Foreskin keratinocyte (primary cell): ENCODE measurements around a stretch of chr9.

- RAMPAGE, total RNA = no peak
These were observed 255 bp downstream of the CLIC3 start for GRCh38 chr9:136996192-136996434.

GRCh38 chr9:137054573-137055629 lies 1.0 kb upstream of the ENTPD2 start:
- RAMPAGE, total RNA = no peak

GRCh38 chr9:137114892-137115496 lies 461 bp upstream of the DPP7 start:
- RAMPAGE, total RNA = no peak

GRCh38 chr9:137206144-137207195 lies 970 bp downstream of the NDOR1 start:
- RAMPAGE, total RNA = no peak

DNA sequence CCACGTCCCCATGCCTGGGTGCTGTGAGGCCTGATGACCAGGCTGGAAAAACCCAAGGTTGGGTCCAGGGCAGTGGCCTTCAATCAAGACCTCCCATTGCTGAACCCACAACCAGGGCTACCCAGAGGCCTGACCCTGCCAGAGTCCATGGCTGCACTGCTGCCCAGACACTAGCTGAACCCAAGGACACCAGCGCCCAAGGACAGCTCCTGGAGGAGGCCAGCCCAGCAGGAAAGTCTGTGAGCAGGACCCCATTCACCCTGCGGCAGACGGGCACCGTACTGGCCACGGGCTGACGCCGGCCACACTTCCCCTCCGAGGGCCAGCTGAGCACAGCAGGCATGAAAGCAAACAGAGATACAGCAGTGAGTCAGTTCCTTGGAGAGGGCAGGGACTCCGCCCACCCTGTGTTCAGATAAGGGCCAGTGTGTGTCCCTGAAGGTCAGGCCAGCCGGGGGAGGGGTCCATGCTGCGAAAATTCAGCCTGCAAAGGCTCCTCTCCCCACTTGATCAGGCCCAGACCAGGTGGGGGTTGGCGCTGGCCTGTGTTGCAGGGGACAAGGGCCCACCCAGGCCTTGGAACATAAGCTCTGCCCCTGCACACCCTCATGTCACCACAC lies 1.5 kb downstream of the ENSG00000284976 start:
- RAMPAGE, total RNA = no peak

DNA sequence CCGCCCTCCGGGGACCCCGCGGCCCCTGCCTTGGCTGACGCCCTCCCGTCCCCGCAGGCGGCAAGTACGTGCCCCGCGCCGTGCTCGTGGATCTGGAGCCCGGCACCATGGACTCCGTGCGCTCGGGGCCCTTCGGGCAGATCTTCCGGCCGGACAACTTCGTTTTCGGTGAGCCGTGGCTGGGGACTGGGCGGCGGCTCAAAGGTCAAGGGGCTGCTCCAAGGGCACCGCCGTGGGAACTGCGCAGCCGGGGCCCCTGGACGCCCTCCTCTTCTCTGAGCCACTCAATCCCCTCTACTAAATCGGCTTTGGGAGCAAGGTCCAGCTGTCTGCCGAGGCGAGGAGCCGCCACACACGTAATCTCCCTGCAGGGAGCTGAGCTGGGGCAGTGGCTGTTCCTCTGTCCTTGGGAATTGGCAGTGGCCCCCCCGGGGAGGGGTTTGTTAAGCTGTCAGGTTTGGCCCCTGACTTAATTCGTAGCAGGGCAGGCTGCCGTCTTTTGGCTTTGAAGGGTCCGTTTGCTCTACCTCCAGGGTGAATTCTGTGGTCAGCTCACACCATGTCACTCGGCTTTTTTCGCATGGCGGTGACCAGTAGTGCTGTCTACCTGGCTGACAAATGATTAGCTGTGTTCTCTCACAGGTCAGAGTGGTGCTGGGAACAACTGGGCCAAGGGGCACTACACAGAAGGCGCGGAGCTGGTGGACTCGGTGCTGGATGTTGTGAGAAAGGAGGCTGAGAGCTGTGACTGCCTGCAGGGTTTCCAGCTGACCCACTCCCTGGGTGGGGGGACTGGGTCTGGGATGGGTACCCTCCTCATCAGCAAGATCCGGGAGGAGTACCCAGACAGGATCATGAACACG lies 998 bp downstream of the TUBB4B start:
- RAMPAGE, total RNA = no peak

- RAMPAGE, total RNA = no peak
These were observed 7.4 kb downstream of the NRARP start for GRCh38 chr9:137294685-137295068.

DNA sequence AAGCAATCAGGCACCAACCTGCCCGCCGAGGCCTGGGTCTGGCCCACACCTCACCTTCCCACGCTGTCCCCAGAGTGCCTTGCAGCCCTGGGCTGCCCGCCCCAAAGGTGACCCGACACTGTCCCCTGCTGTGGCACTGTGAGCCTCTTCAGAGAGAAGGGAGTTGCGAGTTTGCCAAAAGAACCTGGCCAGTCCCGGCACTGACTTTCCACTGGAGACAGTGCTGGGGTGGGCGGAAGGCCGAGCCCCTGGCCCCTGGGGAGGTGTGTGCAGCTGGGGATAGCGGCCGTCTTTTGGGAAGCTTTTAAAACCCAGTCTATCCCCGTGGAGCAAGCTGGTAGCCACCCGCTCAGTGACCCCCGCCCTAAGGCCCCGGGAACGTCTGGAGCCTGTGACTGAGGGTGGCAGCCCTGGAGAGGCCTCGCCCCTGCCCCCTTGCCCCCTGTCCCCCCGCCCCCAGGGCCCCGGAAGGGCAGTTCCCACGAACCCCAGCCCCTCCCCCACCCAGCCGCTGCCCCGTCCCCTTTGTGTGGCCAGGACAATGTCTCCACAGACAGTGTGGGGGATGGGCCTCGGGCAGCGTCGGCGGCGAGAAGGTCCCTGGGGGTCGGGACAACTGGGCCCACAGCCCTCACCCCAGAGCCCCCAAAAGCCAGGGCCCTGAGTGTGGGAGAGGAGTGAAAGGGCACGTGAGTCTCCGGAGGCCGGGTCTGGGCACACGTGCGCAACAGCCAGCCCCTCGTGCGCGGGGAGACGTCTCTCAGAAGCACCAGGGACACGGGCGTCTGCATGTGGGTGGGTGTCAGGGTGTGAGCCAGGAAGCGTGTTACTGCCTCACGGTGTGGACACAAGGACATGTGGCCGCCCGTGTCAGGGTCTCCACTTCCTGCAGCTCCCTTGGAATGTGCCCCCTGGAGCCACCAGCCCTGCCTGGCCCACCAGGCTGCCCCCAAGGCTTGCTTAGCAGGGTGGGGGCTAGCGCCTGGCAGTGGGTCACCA lies 12.4 kb upstream of the NRARP start:
- RAMPAGE, total RNA = no peak

- RAMPAGE, total RNA = no peak
These were observed 5.2 kb downstream of the ENTPD8 start for GRCh38 chr9:137435808-137436434.

- RAMPAGE, total RNA = no peak
These were observed 23.0 kb upstream of the NSMF start for GRCh38 chr9:137481898-137482804.

DNA sequence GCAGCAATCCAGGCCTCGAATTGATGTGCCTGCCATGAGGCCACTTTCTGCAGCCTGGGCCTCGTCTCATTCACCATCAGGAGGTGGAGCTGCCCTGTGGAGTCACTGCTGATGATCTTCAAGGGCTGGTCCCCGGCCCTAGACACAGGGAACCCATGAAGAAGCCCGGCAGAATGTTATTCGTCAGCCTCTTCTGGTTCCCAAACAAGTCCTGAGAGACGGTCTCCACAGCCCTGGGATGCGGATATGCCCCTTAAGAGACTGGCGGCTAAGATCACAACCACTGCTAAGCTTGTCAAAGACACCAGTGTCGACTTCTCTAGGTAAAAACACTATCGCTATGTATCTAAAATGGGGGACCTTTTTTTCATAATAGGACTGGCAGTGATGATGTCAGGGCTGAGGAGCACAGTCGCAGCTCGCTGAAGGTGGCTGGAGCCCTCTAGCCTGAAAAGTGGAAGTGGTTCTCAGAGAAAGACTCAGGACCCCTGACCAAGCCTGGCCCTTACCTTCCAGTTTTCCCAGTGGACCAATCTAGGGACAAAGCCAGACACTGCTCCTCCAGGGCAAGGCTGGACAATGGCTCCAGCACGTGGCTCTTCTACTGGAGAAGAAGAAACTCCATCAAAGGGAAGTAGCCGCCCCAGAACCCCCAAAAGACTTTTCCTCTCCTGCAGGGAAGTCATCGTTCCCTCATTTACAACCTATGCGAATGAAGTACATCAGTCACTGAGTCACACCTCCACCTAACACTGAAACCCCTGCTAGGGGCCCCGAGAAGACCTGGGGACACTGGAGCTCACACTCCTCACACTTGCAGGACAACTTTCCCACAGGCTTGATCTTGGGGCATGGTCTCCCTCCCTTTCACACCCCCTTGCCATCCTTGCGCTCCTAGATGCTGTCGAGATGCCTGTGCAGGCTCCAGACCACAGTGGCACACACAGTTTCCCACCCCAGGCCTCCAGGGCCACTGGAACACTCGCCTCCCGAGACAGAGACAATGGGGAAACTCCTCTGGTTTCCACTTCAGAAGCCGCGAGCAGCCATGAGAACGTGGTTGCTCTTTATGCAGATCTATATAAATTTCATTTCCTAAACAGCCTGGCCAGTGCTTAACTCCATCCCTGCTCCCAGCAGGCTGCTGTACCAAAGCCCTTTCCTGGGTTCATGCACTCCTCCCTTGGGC lies 4.1 kb downstream of the DPH7 start:
- RAMPAGE, total RNA = no peak

GRCh38 chr9:137575432-137576665 lies 2.9 kb downstream of the DPH7 start:
- RAMPAGE, total RNA = no peak

GRCh38 chr9:137589164-137589852 lies 1.0 kb downstream of the ZMYND19 start:
- RAMPAGE, total RNA = no peak

DNA sequence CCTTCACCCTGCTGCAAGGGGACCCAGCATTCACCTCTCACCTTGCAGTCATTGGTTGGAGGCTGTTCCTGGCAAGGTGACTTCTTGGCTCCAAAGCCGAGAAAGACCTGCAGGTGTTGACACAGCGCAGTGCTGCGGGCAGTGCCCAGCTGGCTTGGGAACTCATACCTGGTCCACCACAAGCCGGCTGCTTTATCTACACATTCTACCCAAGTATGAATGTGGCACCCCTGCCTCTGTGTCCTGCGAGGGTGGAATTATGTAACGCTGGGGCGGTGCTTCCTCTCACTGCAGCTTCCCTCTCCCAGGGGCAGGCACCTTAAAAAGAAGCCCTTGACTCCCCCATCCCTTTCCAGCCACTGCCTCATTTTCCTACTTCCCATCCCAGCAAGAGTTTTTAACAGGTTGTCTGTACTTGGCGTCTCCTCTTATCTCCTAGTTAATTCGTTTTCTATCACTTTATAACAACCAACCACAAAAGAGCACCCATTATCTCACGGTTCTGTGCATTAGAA lies 2.5 kb upstream of the ZMYND19 start:
- RAMPAGE, total RNA = no peak

DNA sequence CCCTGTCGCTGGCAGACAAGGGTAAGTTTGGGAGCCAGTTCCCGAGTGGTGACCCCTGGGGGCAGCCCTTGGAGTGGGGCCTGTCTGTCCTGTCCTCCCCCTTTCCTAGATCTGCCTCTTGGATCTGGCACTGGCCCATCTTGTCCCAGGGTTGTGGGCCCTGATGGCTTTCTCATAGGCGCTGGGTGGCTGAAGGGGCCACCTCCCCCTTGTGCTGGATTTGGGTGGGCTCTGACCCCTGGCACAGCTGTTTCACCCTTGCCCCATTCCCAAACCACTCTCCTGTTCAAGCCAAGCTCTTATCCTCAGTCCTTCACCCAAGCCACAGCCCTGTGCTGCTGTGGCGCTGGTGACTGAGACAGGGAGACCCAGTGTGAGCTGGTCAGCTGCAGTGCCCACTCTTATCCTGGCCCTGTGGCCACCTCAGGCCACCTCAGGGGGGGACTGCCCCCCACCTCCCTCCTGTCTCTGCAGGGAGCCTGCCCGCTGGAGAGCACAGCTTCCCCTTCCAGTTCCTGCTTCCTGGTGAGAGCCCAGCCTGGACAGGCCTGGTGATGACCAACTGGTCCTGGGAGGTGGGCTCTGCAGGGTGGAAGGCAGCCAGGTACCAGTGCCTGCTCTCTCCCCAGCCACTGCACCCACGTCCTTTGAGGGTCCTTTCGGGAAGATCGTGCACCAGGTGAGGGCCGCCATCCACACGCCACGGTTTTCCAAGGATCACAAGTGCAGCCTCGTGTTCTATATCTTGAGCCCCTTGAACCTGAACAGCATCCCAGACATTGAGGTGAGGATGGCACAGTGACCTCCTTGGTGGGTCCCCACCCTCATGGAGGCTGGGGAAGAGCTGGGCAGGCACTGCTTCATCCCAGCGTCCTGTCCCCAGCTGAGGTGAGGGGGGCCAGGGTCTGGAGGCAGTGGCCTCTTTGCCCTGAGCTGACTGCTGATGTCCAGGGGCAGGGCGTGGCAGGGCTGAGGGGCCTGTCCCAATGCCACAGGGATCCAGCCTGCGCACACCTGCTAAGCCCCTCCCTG lies 5.5 kb upstream of the EHMT1 start:
- RAMPAGE, total RNA = no peak

GRCh38 chr9:137694888-137695518 lies 76.2 kb downstream of the EHMT1 start:
- RAMPAGE, total RNA = no peak